M059J (cell line): ENCODE results near the gene SLCO2B1.

GRCh38 chr11:73647375-73648067, 1.1 kb downstream of the PLEKHB1 start:
- RAMPAGE, long total RNA = no peak

- RAMPAGE, long total RNA = no peak
These were observed 7.4 kb downstream of the COA4 start for GRCh38 chr11:73868924-73870004.

GRCh38 chr11:73956032-73956536, 5.3 kb downstream of the DNAJB13 start:
- RAMPAGE, long total RNA = no peak

- RAMPAGE, long total RNA = no peak
These were observed 1.8 kb upstream of the UCP2 start for GRCh38 chr11:73984358-73984996.

GRCh38 chr11:74001429-74002210, 7.3 kb downstream of the UCP3 start:
- RAMPAGE, long total RNA = no peak

DNA sequence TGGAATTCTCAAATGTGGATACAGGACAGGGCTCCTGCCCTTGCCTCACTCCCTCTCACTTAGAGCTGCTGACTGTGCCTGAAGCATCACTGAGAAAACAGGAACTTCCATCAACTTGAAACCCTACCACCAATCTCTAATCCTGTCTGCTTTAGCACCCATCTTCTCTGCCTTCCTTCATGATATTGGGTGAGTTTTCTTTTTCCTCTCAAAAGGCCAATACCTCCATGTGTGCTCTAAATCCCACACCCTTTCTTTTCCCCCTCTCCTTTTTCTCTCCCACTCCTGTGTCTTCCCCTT, 14.5 kb upstream of the UCP3 start:
- RAMPAGE, long total RNA = no peak

DNA sequence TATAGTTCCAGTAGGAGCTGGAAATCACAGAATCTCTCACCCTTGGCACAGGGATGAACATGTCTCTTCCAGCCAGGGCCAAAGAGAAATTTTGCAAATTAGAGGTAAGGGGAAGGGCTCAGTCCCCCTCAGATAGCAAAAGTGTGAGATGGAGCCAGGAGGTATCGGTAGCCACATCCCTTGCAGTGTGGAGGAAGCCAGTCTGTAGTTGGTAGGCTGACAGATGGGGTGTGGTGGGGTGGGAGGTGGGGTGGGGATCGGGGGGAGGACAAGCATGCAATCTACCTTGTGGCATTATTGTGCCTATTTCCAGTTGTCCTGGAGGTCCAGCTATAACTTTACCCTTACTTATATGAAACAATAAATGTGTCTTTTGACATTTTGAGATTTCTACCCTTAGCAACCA, 25.4 kb downstream of the KCNE3 start:
- RAMPAGE, long total RNA = no peak

DNA sequence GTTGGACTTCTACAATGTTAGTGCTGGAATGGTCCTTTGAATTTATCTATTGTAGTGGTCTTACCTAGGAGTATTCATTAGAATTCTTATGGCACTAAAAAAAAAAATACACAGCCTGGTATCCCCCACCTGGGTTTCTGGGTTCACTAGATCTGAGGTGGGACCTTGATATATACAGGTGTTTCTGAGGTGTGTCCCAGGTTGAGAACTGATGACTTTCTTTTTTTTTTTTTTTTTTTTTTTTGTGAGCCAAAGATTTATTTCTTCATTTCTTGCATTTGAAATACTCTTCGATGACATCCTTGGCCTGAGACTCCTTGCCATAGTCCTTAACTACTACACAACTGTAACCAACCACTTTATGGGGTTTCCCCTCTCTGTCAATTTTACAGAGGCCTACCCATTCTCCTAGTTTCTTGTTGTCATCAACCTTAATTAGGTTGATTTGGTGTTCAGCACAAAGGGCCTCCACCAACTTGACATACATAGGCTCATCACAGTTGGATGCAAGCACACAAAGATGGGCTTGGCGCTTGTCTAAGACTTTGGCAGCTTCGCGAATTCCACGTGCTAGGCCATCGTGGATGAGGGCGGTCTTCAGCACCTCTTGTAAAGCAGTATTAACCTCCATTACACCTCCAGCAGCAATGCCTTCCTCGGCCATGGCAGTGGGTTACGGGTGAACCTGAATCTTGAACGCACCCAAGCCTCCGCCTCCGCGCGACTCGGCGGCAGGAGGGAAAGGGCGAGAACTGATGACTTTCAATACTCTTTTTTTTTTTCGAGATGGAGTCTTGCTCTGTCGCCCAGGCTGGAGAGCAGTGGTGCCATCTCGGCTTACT, 3.0 kb upstream of the RNF169 start:
- RAMPAGE, long total RNA = no peak

DNA sequence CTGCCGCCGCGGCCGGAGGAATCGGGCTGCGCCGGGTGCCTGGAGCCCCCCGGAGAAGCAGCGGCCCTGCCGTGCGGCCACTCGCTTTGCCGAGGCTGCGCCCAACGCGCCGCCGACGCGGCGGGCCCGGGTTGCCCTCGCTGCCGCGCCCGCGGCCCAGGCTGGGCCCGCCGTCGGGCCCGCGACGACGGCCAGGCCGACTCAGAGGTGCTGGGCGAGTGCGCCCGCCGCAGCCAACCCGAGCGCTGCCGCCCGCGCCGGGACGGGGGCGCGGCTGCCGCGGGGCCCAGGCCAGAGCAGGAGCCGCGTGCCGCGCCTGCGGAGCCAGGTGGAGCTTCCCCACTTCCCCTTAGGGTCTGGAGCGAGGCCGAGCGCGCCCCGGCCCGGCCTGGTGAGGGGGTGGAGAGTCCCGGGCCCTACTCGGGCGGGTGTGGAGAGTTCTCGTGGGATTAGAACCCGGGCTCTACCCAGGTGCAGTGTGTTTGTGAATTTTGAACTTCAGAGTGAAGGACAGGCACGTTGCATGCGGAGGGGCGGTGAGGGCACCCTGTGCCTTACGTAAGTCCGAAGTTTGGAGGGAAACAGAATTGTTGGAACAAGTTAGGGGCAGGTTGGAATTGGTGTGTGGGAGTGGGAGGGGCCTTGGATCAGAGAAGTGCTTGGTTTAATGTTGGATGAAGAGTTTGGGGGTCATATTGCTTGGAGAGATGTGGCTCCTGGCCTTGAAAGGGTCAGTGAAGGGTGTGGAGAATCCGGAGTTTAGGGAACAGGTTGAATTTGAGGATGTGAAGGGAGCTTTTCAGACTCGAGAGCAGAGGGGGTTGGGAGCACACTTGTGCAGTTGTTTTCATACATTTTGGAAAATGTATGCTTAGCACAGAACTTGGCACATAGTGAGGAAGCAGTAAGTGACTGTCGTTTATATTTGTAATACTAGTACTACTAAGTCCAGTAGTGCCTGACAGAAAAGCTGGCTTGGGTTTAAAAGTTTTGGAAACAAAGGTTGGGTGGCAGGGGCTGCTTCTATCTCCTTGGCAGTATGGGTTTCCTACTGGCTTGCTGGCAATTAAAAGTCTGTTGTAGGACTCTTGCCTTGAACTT, 756 bp downstream of the RNF169 start:
- RAMPAGE, long total RNA = no peak

DNA sequence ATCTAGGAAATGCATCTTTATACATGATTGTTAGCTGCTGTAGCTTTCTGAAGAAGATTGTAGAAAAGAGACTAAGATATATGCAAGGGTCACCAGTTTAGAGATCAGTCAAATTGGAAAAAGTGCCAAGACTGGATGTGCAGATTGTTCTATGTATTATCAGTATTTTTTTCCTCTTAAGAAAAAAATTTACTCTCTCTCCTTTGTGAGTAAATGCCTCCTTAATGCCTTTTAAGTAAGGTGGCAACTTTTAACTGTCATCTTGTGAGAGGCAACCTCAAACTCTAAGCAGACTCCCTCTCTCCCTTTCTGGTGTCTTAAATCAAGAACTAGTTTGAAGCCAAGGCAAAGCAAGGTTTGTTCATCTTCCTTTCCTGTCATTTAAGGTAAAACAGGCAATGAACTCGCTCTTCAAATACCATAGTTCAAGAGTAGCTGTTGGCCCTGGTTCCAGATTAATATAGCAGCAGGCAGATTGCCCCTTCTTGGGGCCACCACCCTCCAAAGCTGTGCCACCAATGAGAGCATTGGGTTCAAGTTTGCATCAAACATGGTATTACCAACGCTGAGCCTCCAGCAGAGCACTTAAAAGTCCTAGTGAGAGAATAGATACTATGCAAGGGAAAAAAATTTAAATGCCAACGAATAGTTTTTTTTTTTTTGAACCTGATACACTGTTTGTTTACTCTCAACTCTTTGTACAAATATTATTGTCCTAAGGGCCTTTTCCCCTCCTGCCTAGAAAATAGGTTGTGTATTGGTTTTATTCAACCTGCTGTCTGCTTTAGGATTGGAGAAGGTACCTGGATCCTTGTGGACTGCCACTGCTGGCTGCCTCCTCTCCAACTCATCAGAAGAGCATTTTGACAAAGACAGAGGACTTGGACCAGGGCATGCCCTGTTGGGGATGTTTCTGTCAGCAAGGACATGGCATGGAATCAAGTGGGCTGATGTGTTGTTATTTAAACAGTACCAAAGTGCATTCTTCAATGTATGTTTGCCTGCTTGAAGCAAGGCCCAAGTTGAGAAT, 93.0 kb downstream of the RNF169 start:
- RAMPAGE, long total RNA = no peak

GRCh38 chr11:74849722-74850860, 98.8 kb downstream of the XRRA1 start:
- RAMPAGE, long total RNA = no peak

GRCh38 chr11:74910618-74911266, 38.1 kb downstream of the XRRA1 start:
- RAMPAGE, long total RNA = no peak

DNA sequence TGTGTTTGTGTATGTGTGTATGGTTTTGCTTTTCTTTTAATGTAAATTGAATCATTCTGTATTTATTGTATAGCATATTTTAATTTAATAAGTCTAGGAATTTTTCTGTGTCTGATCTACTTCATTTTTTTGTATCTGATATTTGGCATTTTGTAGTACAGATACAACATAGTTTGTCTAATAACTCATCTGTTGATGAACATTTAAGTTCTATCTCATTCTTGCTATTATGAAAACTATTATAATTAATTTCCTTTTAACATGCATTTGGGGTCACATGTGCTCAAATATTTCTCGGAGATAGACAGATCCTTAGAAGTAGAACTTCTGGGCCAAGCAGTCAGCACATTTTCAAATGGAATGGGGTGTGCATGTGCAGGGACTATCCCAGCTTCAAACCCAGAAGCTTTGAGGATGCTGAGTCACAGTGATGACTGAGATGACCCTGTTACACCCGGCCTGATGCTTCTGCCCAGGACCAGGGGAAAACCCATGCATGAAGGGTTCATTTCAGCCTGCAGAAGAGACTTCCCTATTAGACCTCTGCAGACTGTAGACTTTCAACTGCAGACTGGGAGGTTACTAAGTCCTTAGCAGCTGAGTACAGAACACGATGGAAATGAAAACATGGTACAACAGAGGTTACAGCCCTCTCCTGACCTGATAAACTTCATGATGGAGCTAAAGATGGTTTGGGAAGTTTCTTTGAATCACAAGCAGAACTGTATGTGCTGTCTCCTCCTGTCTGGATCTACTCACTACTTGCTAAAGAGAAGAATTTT, 50.7 kb upstream of the SLCO2B1 start:
- RAMPAGE, long total RNA = no peak

GRCh38 chr11:75139963-75140642, 10.8 kb upstream of the SLCO2B1 start:
- RAMPAGE, long total RNA = no peak

DNA sequence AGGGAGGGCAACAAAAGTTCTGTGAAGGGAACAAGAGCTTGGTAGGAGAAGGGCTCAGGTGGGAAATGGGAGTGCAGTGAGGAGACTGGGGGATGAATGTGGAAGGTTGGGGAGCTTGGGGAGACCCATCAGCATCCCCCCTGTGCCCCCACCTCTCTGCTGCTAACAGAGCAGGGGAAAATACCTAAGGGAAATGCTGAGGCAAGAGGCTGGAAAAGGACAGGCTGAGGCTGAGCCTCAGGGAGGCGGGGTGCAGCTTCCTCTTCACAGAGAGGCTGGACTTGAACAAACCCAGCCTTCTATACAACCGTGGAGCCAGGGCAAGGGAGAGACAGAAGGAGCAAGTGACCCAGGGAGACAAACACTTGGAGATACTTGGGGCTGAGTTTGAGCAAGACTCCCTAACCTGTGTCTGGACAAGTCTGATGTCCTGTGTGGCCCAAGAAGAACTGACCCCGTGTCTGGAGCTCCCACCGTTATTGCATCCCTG, at the start of gene SLCO2B1:
TSS of gene SLCO2B1 (plus strand) at position 334 of the 490 bp plus-strand sequence.
- RAMPAGE, long total RNA = no peak

- RAMPAGE, long total RNA = no peak
These were observed 13.4 kb downstream of the SLCO2B1 start for GRCh38 chr11:75164287-75164757.

DNA sequence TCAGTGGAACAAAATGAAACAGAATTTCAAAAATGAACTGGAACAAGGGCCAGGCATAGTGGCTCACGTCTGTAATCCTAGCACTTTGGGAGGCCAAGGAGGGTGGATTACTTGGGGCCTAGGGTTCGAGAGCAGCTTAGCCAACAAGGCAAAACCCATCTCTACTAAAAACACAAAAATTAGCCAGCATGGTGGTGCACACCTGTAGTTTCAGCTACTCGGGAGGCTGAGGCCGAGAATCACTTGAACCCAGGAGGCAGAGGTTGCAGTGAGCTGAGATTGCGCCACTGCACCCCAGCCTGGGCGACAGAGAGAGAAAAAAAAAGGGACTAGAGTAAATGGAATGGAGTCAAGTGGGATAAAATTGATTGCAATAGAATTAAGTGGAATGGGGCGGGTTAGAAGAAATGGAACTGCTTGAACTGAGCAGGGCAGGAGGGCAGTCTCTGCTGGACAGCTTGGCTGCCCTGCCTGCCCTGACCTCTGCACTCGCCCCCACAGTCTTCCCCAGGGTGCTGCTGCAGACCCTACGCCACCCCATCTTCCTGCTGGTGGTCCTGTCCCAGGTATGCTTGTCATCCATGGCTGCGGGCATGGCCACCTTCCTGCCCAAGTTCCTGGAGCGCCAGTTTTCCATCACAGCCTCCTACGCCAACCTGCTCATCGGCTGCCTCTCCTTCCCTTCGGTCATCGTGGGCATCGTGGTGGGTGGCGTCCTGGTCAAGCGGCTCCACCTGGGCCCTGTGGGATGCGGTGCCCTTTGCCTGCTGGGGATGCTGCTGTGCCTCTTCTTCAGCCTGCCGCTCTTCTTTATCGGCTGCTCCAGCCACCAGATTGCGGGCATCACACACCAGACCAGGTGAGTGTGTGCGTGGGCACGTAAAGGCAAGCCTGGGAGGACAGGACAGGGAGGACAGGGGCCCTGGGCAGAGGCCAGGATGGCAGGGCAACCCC, 42.1 kb downstream of the SLCO2B1 start:
- RAMPAGE, long total RNA = no peak

DNA sequence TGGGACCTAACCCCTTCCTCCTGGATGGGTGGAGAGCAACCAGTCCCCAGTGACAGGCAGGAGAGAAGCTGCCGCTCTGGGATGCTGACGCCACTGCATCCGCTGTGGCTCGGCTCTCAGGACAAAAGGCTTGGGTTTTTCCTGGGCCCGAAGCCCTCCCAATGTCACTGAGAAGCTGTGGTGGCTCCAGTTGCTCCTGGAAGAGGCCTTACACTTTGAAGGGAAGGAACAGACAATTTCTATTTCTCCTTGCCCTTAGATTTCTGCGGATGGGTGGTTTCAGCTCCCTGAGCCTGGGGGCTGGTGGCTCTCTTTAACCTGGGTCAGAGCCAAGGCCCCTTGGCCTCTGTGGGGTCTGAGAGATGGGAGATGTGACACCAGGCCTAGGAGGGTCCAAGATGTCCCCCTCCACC, 21.3 kb downstream of the TPBGL start:
- RAMPAGE, long total RNA = no peak

- RAMPAGE, long total RNA = no peak
These were observed 23.8 kb downstream of the TPBGL start for GRCh38 chr11:75264179-75265008.

GRCh38 chr11:75265872-75266655, 25.5 kb downstream of the TPBGL start:
- RAMPAGE, long total RNA = no peak